Cardiac ventricle fibroblast (primary cell): ENCODE measurements around a stretch of chr11.

DNA sequence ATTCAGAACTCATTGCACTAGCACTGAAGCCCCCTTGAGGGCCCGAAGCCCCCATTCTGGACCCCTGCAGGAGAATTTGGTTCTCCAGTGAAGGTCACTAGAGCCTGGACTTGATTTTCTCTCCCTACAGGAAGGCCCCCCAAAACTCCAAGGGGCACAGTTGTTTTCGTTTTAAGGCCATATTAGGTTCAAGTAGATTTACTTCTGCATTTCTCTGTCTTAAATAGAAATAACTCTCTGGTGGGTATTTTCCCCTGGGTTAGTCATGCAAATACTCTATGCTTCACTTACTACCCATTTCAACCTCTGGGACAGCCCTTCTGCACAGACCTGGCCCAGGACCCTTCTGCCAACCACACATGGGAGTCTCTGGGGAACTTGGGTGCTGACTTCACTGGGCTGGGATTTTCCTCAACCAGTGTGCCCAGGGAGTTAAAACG lies 41.6 kb downstream of the WEE1 start:
- RAMPAGE, long total RNA: no peak

GRCh38 chr11:9670073-9670832 lies 6.4 kb downstream of the SWAP70 start:
- RAMPAGE, long total RNA: no peak

DNA sequence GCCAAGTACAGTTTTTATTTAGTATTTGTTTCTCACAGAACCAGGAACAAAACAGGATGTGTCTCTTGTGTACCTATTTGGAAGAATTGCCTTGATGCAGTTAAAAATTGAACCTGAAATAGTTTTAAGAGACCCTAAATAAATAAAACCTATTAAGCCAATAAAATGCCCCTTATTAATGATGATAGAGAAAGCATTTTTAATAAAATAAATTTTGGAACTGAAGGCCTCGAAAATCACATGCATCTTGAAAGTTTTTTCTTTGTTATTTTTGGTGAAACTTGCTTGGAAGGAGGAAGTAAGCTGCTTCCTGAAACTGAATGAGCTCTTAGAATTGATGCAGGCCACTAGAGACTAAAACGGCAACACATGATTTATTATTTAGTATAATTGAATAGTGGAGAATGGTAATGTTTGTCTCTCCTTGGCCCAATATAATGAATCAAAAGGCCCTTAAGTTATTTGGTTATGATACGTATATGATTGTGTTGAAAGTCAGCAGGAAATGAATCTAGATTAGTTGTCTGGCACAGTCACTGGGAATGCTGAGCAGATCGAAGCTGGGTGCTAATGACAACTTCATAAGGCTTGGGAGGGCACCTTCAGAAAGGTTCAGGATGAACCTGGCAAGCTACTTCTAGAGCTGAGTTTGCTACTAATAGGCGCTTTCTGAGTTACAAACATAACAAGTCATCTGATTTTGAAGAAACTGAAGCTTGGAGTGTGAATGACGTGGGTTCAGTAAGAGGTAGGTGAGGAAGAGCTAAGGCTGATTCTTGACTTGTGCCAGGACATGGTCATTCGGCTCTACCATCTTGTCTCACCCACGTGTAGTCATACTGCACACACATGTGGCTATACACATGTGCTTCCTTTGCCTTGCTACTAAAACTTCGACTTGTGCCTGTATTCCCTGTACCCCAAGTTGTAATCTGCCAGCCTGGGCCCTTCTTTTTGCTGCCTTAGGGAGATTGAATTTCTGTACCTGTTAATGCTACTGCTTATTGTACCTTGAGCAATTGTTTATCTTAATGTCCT lies 56.2 kb downstream of the SWAP70 start:
- RAMPAGE, long total RNA: no peak

- RAMPAGE, long total RNA: no peak
These were observed 305.6 kb downstream of the SWAP70 start for GRCh38 chr11:9969406-9969993.

- RAMPAGE, long total RNA: no peak
These were observed 161.6 kb downstream of the SBF2 start for GRCh38 chr11:10132398-10132918.

- RAMPAGE, long total RNA: no peak
These were observed 155.7 kb downstream of the SBF2 start for GRCh38 chr11:10138196-10138923.

DNA sequence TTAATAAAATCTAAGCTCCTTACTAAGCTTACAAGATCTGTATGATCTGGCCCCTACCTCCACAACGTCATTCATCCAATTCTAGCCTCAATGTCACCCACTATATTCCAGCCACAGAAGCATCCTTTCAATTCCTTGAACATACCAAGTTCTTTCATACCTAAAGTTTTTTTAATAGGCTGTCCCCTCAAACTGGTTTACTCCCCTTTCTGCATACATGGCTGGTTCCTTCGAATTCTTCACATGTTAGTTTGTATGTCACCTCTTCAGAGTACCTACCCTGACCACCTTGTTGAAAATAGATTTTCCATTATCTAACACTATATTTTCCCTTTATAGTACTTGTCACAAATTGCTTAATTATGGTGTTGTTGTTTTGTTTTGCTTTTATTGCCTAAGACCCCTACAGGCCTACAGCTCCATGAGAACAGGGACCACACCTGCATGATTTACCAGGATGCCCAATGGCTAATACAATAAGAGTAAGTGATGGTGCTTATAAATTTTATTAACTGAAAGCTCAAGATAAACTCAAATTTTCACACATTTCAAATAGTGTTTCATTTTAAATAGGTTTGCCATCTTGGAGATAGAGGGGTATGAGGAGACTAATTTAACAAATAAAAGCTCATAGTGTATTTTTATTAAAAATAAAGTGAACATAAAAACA lies 69.4 kb downstream of the SBF2 start:
- RAMPAGE, long total RNA: no peak

GRCh38 chr11:10282392-10283363 lies 11.3 kb downstream of the SBF2 start:
- RAMPAGE, long total RNA: no peak

- RAMPAGE, long total RNA: no peak
These were observed 1.5 kb downstream of the ADM start for GRCh38 chr11:10306182-10306933.

DNA sequence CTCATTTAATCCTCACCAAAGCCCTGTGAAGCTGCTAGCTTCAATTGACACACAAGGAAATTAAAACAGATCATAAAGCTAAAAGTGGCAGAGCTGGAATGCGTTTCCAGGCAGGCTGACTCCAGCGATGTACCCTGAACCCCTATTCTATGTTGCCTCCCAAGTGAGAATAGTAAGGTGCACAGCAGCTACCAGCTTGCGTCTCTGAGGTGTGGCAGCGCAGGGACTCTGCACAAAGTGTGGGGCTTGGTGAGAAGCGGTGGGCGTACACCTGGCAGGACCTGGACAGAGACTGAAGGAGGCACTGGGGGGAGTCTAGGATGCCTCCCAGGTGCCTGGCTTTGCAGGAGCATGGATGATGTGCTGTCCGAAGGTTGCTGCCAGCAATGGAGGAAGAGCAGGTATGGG lies 42.9 kb downstream of the AMPD3 start:
- RAMPAGE, long total RNA: no peak

DNA sequence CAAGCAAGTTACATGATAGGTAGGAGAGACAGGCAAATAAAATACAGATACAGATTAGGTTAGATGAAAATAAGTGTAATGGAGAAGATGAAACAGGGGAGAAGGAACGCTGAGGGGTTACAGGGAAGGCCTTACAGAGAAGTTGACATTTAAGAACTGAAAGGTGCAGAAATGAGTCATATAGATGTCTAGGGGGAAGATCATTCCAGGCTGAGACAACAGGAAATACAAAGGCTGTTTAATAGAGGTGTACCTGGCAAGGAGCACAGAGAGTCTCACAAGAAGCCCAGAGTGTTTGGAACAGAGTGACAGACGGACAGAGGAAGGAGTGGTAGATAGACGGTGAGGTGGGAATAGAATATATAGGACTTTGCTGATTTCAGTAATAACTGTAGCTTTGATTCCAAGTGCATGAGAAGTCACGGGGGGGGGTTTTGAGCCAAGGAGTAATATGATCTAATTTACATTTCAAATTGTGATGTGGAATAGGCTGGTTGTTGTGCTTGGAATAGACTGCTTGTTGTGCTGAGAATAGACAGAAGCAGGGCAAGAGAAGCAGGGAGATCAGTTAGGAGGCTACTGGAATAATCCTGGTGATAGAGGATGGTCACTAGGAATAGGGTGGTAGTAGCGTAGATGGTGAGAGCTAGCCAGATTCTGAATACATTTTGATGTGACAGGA lies 13.6 kb downstream of the RNF141 start:
- RAMPAGE, long total RNA: no peak

- RAMPAGE, long total RNA: no peak
These were observed 53.4 kb downstream of the IRAG1 start for GRCh38 chr11:10640091-10640716.

DNA sequence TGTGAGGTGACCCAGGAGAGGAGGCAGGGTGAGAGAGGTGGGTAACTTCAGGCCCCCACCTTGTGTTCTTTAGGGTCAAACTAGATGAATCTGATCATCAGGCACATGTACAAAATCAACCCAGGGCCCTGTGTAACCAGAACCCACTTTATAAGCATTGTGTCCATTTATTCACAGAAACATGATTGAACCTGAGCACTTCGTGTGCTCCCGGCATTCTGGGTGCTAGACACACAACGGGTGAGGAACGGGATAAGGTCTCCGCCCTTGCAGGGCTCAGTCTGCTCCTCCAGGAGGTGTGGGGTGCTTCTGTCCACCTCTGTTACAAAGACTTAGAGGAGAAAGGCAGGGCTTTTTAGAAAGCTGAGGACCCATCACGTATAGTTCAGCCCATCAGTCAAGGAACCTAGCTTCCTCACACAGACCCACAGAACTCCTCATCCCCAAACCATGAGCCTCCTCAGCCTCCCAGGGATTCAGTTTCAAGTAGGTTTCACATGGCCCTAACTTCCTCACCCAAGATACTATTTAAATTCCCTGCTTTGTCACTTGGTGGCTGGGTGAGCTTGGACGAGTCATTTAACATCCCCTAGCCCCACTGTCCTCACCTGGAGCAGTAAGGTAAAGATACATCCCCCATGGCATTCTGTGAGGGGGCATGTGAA lies 2.4 kb downstream of the IRAG1 start:
- RAMPAGE, long total RNA: no peak

- RAMPAGE, long total RNA: no peak
These were observed 3.4 kb upstream of the IRAG1 start for GRCh38 chr11:10696724-10697490.

DNA sequence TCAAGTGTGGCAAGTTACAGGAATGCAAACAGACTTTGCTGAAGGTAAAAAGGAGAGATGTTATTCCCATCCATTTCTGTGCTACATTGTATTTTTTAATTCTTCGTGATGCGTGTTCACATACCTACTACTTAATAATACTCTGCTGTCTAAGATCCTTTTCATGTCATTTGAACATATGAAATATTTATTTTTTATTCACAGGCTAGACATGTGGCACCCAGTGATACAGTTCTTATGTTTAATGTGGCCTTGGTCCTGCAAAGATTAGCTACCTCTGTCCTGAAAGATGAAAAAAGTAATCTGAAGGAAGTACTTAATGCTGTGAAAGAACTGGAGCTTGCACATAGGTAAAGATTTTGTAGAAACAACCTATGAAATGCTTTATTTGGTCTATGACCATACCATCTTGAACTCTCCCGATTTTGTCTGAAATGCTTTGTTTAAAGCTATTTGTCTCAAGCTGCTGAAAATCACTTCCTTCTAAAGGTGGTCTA lies 19.3 kb downstream of the CTR9 start:
- RAMPAGE, long total RNA: no peak

DNA sequence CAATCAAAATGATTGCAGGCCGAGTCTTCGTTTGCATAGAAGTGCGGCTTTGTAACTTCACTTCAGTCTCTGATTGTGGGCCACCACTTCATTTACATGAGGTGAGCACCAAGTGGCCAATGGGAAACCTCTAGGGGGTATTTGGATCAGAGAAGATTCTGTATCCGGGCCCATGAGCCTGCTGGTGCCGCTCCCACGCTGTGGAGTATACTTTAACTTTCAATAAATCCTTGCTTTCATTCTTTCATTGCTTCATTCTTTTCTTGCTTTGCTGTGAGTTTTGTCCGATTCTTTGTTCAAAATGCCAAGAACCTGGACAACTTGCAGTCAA lies 50.9 kb upstream of the ZBED5 start:
- RAMPAGE, long total RNA: no peak

- RAMPAGE, long total RNA: no peak
These were observed 205.0 kb downstream of the CSNK2A3 start for GRCh38 chr11:11147965-11148475.

GRCh38 chr11:11681014-11681327 lies 59.2 kb upstream of the GALNT18 start:
- RAMPAGE, long total RNA: no peak

DNA sequence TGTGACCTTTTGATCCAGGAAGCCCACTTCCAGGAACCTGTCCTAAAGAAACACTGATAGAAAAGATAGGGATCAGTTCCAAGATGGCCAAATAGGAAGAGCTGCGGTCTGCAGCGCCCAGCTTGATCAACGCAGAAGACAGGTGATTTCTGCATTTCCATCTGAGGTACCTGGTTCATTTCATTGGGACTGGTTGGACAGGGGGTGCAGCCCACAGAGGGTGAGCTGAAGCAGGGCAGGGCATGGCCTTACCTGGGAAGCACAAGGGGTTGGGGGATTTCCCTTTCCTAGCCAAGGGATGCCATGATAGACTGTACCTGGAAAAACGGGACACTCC lies 69.6 kb upstream of the GALNT18 start:
- RAMPAGE, long total RNA: no peak

DNA sequence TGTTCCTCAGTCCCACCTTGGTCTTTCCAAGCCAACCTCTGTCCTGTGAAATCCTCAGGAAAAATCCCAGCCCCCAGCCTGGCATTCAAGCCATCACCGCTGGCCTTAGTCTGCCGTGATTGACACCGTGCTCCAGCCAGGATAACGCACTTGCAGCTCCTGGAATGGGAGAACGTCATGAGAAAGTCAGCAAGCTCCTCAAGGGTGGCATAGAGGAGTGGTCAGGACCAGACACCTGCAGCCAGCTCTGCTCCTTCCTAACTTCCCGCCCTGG lies 1.1 kb upstream of the DKK3 start:
- RAMPAGE, long total RNA: no peak